PFSK-1 (cell line): Measurements from ENCODE around the gene SERPINA4.

DNA sequence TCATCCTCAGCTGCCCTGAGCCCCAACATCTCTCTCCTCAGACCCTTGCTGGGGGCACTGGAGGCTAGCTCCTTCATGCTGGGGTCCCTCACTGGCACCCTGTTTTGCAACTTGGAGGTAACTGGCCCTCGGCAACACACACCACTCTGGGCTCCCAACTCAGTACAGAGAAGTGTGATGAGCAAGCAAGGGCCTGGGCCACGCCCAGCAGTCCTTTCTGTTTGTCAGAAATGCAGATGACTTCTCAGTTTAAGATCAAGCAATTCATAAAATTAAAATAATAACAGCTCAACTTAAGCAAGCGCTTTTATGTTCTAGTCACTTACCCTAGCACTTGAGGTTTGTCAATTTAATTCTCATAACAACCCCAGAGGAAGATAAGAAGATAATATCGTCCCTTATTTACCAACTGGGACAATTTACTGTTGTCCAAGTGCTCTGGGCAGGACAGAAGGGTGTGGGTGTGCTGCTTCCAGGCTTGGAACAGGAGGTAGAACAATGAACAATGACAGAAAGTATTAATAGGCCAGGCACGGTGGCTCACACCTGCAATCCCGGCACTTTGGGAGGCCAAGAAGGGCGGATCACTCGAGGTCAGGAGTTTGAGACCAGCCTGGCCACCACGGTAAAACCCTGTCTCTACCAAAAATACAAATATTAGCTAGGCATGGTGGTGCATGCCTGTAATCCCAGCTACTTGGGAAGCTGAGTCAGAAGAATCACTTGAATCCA lies 16.5 kb downstream of the IFI27L2 start:
- RRBS = no CpG with 5 or more reads among the region's 9 CpGs

GRCh38 chr14:94289937-94290756 lies 2.9 kb downstream of the SERPINA10 start:
- RRBS = no CpG with 5 or more reads among the region's 15 CpGs

GRCh38 chr14:94355248-94355589 lies 32.1 kb upstream of the SERPINA6 start:
- RRBS = no CpG with 5 or more reads among the region's 8 CpGs

DNA sequence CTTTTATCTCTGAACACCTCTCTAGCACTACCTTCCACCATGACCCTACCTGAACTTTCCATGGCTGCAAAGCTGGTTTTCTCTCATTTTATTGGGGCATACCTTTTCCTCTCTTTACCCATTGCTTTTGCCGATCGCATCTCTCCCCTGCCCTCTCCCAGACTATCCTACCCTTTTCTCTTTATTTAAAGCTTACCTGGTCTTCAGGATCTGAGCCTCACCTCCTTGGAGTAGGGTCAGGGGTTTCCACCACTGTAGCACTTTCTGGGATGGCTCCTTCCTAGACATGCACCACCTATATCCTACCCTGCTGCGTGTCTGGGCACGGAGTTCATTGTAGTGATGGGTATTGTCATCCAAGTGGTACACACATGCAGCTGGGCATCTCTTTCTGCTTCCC lies 11.2 kb downstream of the SERPINA11 start:
- RRBS = no CpG with 5 or more reads among the region's 4 CpGs

DNA sequence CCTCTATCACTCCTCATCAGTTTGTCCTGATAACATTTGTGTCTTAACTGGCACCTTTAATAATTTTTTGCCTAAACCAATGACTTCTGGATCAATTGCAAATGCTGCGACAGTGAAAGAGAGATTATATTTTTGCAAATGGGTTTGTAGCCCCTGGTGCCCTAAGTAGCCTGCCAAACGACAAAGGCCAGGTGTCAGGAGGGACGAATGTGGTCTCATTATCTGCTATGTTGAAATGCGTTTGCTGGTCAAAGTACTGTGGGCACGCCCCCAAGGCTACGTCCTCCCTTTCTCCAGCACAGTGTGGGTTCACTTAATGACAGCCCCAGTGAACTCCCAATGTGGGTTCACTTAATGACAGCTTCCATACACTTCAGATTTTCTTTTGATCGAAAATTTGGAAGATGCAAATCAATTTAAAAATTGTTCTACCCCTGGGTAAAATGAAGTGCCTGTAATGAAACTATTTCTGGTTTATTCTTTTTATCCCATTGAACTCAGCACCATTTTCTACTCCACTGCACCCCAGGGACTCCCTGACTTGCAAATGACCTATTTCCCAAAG lies 1.5 kb downstream of the SERPINA11 start:
- RRBS = no CpG with 5 or more reads among the region's 7 CpGs

DNA sequence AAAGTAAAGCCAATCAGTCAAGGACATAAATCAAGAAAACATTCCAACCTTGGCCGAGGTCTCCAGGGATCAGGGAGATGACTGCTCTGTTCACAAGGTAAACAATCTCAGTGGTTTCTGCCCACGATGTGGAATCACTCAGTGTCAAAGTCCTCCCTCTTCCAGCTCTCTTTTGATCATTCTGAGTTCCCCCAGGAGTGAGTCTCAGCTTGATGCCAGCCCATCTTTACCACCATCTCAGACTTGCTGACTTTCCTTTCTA lies 4.8 kb upstream of the SERPINA9 start:
- RRBS = no CpG with 5 or more reads among the region's 2 CpGs

- RRBS = 72% methylated on average over 1 of the region's 10 CpGs
These were observed at the start of gene SERPINA4 for GRCh38 chr14:94561050-94561752. TSS of gene SERPINA4 (plus strand) at chr14:94561442.

GRCh38 chr14:95181269-95181854 lies 24.0 kb upstream of the DICER1 start:
- RRBS = no CpG with 5 or more reads among the region's 8 CpGs

DNA sequence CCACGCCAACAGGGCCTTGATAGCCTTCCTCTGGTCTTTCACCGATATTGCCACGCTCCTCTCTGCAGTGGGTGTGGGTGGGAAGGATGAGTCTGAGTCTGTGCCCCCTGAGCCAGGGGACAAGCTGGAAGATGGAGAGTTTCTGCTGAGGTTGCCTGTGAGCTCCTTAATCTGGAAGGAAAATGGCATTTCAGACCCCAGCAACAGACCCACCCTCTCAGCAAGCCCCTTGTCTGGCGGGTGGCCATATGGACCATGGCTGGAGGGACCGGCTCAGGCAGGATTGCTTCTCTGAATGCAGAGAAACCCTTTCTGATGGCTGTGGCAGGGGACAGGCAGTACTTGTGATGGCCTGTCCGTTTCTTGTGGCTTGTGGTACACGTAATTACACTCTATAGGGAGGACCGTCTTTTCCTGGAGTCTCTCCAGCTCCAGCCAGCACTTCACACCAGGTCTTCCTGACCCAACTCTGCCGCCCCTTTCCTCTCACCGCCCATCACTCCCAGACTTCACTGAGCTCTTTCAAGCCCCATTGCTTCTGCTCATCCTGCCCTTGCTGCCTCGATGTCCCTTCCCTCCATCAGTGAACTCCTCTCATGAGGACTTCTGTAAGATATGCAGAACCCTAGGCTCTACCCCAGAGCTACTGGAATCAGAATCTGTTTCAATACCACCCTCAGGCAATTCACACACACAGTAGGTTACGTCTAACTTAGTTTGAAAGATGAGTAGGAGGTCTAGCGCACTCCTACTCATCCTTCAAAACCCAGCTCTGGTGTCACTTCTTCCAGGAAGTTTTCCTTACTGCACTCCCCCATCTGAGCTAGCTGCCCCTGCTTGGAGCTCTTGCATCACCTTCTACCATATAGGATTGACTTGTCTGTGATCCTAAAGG lies 56.2 kb upstream of the DICER1 start:
- RRBS = no CpG with 5 or more reads among the region's 13 CpGs

- RRBS = no CpG with 5 or more reads among the region's 3 CpGs
These were observed 7.3 kb upstream of the CLMN start for GRCh38 chr14:95326921-95327421.

DNA sequence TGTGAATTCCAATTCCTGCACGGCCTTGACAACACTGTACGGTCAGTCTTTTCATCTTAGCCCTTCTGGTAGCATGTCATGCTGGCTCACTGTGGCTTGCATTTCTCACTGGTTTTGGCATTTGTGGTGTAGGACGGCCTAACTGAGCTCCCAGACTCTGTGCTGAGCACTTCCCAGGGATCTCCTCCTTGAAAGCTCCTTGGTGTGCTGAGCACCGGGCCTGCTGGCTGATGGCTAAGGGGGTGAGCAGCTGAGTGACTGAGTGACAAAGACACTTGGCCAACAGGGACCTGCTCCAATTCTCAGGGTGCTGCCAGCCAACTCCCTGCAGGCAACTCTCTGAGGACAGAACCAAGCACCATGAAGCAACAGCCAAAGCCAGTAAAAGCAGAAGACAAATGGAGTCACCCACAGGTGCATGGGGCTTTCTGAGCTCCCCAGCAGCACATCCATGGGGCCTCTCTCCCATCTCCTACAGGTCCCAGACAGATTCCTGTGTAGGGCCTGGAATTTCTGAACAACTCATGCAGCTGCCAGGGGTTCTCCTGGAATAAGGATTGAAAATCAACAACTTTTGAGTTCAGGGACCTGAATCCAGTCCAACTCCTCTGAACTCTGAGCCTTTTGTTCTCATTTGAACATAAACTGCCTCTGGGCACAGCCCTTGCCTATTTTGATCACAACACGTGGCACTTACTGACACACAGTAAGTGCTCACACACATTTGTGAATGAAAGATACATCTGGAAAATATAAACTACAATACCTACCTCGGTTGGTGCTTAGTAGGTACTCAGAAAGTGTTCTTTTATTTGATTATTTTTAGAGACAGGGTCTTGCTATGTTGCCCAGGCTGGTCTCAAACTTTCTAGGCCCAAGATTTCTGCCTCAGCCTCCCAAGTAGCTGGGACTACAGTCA lies 27.4 kb downstream of the SYNE3 start:
- RRBS = no CpG with 5 or more reads among the region's 6 CpGs

DNA sequence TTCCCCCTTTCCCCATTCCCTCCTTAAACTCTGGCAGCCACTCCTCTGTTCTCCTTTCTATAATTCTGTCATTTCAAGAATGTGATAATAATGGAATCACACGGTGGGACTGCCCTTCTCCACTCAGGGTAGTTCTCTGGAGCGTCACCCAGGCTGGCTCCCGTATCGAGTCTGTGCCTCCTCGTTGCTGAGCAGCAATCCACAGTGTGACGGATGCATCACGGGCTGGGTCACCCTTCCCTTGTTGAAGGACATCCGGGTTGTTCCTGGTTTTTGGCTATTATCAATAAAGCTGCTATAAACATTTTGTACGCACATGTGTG lies 5.7 kb upstream of the SYNE3 start:
- RRBS = no CpG with 5 or more reads among the region's 9 CpGs

DNA sequence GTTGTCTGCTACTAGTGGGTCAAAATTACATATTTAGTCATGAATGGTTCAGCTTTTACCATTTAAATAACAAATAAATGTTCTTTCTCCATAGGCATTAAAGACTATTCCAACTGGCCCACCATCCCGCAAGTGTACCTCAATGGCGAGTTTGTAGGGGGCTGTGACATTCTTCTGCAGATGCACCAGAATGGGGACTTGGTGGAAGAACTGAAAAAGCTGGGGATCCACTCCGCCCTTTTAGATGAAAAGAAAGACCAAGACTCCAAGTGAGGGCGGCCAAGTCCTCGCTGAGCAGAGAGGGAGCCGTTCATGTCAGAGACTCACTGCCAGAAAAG lies 9.0 kb downstream of the GLRX5 start:
- RRBS = no CpG with 5 or more reads among the region's 6 CpGs

DNA sequence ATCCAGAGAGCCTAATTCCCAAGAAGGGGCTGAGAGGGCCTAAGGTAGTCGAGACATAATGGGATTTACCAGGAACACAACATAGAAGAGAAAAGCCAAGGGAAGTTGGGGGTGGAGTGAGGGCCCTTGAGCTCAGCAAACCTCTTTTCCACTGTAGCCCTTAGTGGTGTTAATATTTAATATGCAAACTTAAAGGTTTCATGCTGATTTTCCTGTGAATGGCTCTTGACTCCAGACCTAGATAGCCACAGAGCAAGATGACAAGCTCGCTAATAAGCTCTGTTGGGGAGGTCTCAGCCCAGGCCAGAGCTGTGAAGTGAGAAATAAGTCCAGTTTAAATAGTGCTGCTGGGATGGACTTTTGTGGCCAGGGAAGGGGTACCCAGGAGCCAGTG lies 1.3 kb upstream of the TCL1A start:
- RRBS = no CpG with 5 or more reads among the region's 2 CpGs

DNA sequence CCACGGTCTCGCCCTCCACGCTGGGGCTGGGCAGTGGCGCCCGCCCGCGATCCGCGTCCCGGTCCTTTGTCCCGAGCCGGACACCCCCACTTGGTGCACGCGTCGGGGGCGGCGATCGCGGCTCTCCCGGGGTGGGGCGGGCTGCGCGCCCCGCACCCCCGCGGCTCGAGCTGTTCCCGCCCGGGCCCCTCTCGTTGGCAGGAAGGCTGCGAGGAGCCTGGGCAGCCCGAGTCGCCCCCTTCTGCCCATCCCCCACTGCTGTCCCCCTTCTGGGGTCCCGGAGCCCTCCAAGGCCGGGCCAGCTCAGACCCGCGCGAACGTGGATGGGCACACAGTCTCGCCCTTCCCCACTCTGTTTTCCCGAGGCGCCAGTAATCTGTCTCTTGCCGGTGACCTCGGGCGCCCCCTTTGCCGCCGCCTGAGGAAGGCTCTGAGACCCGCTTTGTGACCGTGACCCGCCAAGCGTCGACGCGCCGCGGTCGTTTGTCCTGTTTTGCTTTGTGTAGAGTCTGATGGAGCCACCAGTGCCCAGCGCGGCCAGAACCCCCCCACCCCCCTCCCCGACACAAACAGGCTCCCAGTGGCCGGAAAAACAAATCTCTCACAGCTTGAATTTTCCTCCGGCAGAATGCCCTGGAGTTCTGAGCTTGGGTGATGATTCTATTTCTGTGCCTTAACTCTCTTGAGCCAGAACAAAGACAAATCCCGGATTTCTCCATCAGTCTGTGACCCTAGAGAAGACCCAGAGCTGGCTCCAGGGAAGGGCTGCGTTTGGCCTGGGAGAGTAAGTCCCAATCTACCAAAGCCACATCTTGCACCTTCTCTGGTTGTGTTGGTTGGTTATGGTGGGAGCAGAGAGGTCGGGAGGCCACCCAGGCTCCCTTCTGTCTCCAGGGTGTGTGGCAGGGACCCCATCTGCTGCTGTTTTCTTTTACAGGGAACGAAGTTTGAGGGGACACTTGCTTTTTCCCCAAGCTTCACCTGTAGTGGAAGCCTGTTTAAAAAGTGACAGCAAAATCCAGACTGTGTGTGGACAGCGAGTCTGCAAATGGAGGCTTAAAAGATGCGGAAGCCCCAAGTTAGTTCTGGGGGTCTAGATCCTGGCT lies 775 bp downstream of the C14orf132 start:
- RRBS = 3% methylated on average over 39 of the region's 68 CpGs

GRCh38 chr14:96268327-96269366 lies 12.6 kb downstream of the BDKRB1 start:
- RRBS = 65% methylated on average over 6 of the region's 23 CpGs

GRCh38 chr14:97571905-97572242 lies 774.7 kb downstream of the VRK1 start:
- RRBS = no CpG with 5 or more reads among the region's 3 CpGs

DNA sequence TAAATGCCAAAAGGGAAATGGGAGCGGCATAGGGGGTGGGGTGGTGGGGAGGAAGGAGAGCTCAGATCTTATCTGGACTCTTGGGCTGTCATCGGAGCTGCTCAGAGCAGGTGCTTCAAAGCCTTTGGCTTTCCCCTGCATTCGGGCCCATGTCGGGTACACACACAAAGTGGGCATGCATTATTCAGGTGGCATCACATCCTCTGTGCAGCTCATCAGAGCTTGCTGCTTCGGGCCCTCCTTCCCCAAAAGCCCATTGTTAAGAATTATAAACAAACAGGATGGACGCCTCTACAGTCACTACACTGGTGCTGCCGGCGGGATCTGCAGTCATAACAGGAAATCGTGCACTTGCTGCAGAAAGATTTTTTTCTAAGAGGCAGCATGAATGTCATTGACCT lies 805.5 kb downstream of the VRK1 start:
- RRBS = no CpG with 5 or more reads among the region's 9 CpGs

- RRBS = no CpG with 5 or more reads among the region's 2 CpGs
These were observed 905.5 kb downstream of the VRK1 start for GRCh38 chr14:97702746-97703049.

DNA sequence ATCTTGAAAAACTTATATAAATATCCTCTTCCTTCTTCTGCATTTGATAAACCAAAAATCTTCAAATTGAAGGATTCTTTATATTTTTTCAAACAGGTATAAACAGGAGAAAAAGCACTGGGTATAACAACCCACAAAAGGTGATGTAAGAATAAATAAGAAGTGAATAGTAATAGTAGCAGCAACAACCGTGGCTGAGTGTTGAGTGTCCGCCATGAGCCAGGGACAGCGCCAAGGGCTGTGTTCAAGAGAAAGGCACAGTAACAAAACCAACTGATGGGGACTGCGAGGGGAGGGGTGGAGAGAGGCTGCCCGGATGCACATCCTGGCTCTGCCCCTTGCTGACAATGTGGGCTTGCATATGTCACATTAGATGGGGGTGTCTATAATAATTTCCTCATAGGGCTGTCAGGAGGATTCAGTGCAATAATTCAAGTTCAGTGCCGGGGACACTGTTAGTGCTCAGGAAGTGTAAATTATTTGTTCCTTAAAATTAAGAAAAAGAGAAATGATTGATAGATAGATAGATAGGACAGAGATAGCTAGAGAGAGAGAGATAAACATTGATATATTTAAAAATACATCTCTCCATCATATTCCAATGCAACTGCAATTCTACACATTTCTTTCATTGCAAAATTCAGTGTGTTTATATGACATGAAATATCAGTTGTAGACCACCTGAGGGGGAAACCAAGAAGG lies 912.4 kb downstream of the VRK1 start:
- RRBS = no CpG with 5 or more reads among the region's 6 CpGs